IMR-90 (cell line): ENCODE measurements around a stretch of chr20.

DNA sequence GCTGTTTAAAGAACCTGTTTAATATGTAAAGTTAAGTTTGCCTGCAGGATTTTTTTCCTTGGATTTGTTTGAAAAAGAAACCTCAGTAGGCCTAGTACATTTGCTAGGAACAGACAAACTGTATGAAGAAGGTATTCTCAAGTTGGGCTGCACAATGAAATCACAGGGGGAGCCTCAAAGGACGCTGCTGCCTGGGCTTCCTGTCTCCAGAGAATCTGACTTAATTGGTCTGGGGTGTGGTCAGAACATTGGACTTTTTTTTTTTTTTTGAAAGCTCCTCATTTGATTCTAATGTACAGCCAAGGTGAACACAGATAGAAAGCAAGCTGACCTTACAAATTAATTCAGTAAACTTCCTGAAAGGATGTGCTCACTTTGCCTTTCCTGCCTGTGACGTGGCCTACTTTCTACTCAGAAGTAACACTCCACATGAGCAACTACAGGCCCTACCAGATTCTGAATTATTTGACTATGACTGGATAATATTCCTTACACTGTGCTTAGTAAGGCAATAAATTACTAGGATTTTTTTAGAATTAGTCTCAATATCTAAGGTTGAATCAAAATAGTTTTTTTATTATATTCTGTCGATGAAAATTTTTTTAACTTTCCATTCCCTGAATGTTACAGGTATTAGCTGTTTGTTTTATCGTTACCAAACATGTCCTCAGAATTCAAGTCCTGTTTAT lies 29.6 kb downstream of the PLCB1 start:
- RRBS: no CpG with 5 or more reads among the region's 4 CpGs
CAGE:
- cytosol, long polyA plus RNA: no peak
- long polyA plus RNA: no peak
- nucleus, long polyA plus RNA: no peak

DNA sequence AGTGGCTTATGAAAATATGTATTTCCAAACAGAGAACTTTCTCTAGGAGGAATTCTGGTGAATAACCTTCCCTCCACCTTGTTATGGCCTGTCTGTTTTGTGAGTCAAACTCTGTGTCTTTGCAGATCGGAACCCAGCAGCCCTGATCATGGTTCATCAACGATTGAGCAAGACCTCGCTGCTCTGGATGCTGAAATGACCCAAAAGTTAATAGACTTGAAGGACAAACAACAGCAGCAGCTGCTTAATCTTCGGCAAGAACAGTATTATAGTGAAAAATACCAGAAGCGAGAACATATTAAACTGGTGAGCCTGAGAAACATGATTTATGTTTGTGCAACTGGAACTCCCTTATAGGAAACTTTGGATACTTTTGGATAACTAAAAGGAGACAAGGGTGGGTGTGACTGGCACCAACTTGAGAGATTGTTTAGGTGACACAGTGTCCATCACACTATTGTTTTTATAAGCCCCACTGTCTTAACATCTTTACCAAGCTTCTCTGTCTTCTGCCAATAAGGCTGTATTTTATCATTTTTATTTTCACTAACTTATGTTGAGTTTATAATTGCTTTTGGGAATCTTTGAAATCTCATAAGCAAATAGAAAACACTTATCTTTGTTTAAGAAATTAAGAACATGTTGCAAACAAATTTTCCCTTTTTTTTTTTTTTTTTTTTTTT lies 294.3 kb upstream of the PLCB4 start:
- RRBS: no CpG with 5 or more reads among the region's 5 CpGs
CAGE:
- cytosol, long polyA plus RNA: no peak
- long polyA plus RNA: no peak
- nucleus, long polyA plus RNA: no peak

DNA sequence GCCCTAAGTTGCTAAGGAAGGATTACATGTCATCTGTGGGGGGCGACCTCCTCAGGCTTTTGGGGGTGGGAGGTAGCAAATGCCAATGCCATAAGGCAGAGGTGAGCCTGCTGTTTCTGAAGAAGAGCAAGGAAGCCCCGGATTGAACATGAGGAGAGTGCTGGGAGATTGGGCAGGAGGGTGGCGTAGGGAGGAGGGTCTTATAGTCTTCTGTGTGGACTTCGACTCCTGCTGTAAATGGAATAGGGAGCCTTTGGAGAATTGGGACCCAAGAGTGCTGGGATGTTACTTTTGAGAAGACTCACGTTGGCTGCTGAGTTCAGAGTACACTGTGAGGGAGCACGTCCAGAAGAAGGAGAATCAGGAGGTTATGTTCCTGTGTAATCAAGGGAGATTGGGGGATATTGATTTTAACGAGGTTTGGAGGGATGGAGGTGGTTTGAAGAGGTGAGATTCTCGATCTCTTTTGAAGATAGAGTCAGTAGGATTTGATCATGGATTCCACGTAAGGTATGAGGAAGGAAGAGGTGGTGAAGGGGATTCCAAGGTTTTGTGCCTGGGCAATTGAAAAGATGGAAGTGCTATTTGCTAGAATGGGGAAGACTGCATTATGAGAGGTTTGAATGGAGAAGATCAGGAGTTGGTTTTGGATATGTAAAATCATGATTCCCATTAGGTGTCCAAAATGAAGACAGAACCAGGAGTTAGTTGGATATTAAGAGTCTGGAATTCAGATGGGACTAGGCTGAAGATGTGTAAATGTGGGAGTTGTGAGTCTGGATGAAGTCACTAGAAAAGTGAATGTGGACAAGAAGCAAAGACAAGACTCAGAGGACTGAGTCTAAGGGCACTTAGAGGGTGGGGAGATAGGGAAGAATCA lies 38.8 kb downstream of the PLCB4 start:
- RRBS: no CpG with 5 or more reads among the region's 9 CpGs
CAGE:
- cytosol, long polyA plus RNA: no peak
- long polyA plus RNA: no peak
- nucleus, long polyA plus RNA: no peak

- RRBS: no CpG with 5 or more reads among the region's 11 CpGs
CAGE:
- cytosol, long polyA plus RNA: no peak
- long polyA plus RNA: no peak
- nucleus, long polyA plus RNA: no peak
Measured at GRCh38 chr20:9166182-9166779, 97.4 kb downstream of the PLCB4 start.

DNA sequence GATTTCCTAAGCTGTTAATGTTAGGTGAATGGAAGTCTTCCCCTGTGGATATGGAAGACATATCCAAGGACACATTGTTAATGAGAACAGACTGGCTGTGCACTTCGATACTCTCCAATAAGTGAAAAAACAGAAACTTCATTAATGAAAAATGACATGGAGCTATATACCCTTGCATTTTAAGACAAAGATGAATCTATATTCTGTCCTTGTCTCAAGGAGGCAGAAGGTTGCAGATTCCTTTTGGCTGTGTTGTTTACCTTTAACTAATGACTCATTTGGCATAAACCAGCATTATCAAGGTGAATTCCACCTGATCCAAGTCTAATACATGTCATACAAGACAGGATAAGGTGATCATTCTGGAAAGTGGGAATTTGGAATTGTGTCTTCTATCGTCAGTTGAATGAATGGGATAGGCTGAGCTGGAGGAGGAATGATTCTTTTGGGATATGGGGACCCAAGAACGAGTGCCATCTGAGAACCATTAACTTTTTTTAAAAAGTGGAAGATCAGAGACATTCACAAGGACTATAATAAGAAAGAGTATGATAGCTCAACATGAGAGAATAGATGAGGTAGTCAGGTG lies 192.9 kb downstream of the PLCB4 start:
- RRBS: no CpG with 5 or more reads among the region's 3 CpGs
CAGE:
- cytosol, long polyA plus RNA: no peak
- long polyA plus RNA: no peak
- nucleus, long polyA plus RNA: no peak

- RRBS: no CpG with 5 or more reads among the region's 7 CpGs
CAGE:
- cytosol, long polyA plus RNA: no peak
- long polyA plus RNA: no peak
- nucleus, long polyA plus RNA: no peak
Measured at GRCh38 chr20:9301580-9302338, 212.6 kb upstream of the LAMP5 start.

- RRBS: no CpG with 5 or more reads among the region's 5 CpGs
CAGE:
- cytosol, long polyA plus RNA: no peak
- long polyA plus RNA: no peak
- nucleus, long polyA plus RNA: no peak
Measured at GRCh38 chr20:9330277-9330766, 184.1 kb upstream of the LAMP5 start.

GRCh38 chr20:10071742-10072135 lies 37.0 kb downstream of the ANKEF1 start:
CAGE:
- cytosol, long polyA plus RNA: no peak
- long polyA plus RNA: no peak
- nucleus, long polyA plus RNA: no peak

DNA sequence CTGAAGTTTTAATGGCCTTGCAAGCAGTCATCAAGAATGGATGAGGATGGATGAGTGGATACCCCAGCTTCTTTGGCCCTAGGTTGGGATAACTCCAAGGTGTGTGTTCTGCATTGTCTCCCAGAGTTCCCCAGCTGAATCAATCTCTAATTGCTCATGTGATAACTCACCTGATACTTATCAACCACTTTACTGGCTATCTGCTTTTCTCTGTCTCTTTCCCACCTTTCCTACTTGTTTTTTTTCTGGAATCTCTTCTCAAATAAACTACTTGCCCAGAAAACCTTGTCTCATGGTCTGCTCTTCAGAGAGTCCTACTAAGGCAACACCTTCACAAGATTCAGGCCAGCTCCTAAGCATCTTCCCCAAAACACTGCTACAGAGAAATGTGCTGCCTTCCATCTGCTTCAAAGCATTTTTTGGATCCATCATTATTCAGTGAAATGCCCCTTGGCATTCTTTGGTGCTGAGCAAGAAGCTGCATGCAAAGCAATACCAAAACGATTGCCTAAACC lies 93.3 kb downstream of the SNAP25 start:
- RRBS: no CpG with 5 or more reads among the region's 1 CpG
CAGE:
- cytosol, long polyA plus RNA: no peak
- long polyA plus RNA: no peak
- nucleus, long polyA plus RNA: no peak

- RRBS: no CpG with 5 or more reads among the region's 8 CpGs
CAGE:
- cytosol, long polyA plus RNA: no peak
- long polyA plus RNA: no peak
- nucleus, long polyA plus RNA: no peak
Measured at GRCh38 chr20:10352226-10352866, 81.7 kb downstream of the MKKS start.

DNA sequence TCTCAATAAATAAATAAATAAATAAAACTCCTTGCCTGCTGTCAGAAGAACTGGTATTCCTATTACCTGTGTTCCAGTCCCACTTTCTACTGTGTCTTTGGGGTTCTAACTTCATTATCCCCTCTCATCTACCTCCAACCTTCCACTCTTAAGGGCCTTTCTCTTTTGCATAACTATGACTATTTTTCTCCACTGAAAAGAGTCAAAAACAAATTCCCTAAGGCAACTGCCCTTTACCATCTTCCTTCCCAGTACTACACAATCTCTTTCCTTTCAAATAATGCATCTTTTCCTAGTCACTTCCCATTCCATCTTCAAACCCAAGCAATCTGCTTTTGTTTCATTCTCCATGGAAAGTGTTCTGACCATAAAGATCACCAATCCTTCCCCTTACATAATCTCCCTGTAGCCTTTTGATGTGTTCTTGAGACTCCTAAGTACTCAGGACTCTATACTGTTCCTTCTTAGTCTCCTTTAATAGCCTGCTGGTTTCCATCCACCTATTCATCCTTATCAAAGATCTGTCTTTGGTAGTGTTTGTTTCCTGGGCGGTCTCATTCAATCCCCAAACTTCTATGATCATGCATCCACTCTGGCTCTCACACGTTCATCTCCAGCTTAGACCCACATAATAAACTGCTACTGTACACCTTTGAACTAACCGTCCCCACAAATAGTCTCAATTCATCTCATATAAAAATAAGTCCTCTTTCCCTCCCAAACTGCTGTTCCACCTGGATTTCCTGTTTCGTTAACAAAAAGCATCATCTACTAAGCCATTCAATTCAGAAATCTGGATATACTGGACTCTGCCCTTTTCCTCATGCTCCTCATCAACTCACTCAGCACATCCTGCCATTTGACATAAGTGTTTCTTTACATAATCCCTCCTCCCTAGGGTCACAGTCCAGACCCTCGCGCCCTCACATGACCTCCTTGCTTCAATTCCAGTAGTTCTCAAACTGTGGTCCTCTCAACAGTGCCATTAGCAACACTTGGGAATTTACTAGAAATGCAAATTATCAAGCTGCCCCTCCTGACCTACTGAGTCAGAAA lies 4.9 kb downstream of the MKKS start:
- RRBS: no CpG with 5 or more reads among the region's 6 CpGs
CAGE:
- cytosol, long polyA plus RNA: no peak
- long polyA plus RNA: no peak
- nucleus, long polyA plus RNA: start-site peak on the minus strand centred at position 645 of the sequence, 781 bp wide, 10 and 19 reads in 2 replicates

DNA sequence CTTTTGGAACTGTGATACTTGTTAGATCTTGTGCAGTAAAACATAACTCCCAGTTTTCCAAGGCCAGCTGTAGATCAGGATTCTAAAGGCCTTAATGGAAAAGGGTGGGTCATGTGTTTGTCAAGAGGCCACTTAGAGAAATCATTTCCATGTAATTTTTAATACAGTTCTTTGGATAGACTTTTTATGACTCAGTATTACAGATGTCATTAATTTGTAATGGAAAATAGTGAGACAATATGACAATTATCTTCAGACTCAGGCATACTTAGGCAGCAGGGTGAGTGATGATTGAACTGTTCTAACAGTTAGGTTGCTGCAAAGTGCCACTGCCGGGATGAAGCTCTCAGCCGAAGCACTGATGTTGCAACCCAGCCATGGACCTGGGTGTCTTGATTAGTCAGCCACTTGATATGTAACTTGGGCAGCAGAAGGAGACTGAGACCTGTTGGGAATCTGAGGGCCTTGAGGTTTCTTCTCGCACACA lies 52.1 kb downstream of the SLX4IP start:
- RRBS: no CpG with 5 or more reads among the region's 3 CpGs
CAGE:
- cytosol, long polyA plus RNA: no peak
- long polyA plus RNA: no peak
- nucleus, long polyA plus RNA: no peak

- RRBS: no CpG with 5 or more reads among the region's 5 CpGs
CAGE:
- cytosol, long polyA plus RNA: no peak
- long polyA plus RNA: no peak
- nucleus, long polyA plus RNA: no peak
Measured at GRCh38 chr20:10555918-10556479, 117.8 kb downstream of the JAG1 start.

DNA sequence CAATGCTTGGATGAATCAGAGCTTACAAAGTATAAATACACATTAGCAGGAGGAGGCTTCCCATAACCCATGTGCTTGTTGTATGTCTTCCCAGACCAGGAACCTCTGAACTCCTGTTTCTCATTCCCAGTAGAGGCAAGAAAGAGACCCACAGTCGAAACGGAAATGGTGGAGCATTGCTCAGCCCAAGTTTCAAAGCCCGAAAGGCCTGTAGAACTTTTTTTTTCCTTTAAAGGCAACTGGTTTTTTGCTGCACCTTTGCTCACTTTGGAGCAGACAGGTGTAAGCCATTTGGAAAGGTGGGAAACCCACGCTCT lies 38.6 kb downstream of the JAG1 start:
- RRBS: no CpG with 5 or more reads among the region's 4 CpGs
CAGE:
- cytosol, long polyA plus RNA: no peak
- long polyA plus RNA: no peak
- nucleus, long polyA plus RNA: no peak

DNA sequence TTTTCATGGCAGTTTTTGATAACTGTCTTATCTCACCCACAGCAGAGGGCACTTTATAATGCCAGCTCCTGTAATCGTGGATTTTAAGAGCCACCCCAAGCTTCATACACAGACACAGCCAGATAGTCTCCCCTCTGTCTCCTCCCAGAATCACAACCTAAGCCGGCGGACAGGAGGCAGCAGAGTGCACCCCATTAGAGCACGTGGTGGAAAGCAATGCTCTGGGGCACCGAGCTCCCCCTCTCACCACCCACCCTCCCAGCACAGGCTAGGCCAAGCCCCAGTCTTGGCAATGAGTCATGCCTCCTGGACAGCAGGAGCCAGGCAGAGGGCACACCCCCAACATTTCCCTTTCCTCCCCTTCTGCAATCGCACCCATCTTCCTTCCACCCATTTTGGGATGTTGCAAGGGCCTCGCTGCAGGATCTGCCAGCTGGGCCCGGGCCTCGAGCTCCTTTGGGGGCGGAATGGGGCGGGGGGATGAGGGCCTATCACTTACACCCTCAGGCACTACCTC lies 2.4 kb downstream of the JAG1 start:
- RRBS: no CpG with 5 or more reads among the region's 11 CpGs
CAGE:
- cytosol, long polyA plus RNA: no peak
- long polyA plus RNA: no peak
- nucleus, long polyA plus RNA: no peak

DNA sequence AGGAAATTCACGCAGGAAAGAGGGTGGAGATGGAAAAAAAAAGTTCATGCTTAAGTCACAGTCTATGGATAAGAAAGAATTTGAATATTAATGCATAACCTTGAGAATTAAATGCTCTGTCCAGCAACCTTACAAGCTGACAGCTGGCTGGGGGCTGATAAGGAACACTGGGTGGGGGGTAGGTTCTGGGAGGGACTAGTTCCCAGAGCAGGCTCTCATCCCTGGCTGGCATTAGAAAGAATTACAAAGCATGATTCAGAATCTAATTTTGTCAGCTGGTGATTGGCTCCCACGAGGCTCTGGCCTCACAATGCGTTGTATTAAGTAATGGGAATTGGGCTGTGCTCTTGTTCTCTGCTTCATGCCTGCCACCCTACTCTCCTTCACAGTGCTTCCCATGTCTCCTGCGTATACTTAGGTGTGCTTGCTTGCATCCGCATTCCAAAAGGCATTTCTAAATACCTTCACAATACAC lies 434.3 kb upstream of the JAG1 start:
- RRBS: no CpG with 5 or more reads among the region's 5 CpGs
CAGE:
- cytosol, long polyA plus RNA: no peak
- long polyA plus RNA: no peak
- nucleus, long polyA plus RNA: no peak

GRCh38 chr20:11229529-11229944 lies 555.7 kb upstream of the JAG1 start:
- RRBS: no CpG with 5 or more reads among the region's 1 CpG
CAGE:
- cytosol, long polyA plus RNA: no peak
- long polyA plus RNA: no peak
- nucleus, long polyA plus RNA: no peak

DNA sequence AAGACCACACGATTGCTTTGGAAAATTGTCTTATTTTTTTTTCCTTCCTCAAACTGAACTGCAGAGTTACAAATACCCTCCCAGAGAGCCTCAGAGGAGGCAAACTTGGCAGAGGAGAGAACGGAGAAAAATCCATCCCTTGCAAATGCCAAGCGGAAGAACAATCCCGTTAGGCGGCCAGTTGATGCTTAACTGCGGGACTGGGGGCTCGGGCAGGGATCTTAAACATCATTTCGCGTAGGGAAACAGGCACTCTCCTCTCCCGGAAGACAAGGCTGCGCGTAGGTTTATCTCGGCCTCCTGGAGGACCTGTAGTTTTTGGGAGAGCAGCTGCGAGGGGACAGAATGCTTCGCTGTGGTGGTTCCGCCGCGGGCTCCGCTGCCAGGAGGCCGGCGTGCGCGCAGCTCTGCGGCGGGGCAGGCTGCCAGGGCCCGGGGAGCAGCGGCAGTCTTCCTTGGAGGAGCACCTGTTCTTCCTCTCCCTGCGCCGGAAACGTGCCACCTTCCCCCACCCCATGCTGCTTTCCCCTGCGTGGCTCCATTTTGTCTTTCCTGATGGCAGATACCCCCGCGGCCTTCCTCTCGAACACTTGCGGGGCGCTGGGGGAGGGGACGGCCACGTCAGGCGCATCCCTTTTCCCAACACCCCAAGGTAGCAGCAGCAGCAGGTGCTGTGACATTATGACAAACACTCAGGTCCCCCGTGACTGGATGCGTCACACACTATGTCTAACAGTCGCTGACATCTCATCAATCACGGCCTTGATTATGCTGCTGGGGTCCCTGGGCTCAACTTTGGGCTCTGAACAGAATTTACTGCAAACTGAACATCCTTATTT lies 230.8 kb upstream of the BTBD3 start:
- RRBS: 3% methylated on average over 10 of the region's 43 CpGs
CAGE:
- cytosol, long polyA plus RNA: no peak
- long polyA plus RNA: no peak
- nucleus, long polyA plus RNA: no peak

GRCh38 chr20:12165924-12166657 lies 248.4 kb downstream of the BTBD3 start:
- RRBS: no CpG with 5 or more reads among the region's 5 CpGs
CAGE:
- cytosol, long polyA plus RNA: no peak
- long polyA plus RNA: no peak
- nucleus, long polyA plus RNA: no peak

- RRBS: no CpG with 5 or more reads among the region's 3 CpGs
CAGE:
- cytosol, long polyA plus RNA: no peak
- long polyA plus RNA: no peak
- nucleus, long polyA plus RNA: no peak
Measured at GRCh38 chr20:13029806-13030450, 21.2 kb downstream of the SPTLC3 start.